Umbilical cord (tissue), 2 donors: ENCODE data around the gene CNTRL.

DNA sequence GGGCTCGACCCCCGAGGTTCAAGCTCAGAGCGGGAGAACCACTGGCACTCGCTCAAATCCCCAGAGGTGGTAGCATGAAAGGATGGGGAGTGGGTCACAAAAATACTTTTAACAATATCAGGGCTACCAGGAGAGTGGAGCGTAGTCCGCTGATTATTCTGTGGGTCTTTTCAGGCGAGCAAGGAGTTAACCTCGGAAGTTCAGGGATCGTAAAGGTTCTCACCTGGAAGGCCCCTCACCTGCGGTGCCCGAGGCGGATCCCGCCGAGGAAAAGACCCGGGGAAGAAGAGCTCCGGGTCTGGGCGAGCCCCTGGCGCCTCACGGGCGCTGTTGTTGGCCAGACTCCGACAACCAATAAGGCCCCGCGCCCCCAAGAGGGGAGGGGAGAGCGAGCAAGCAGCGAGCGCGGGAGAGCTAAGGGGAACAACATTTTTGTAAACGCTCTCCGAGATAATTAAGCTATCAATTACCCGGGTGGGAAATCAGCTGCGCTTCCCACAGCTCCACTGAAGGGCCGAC is 1.7 kb downstream of the ASTN2 start:
- RAMPAGE, long total RNA, result no peak

- RAMPAGE, long total RNA, result no peak
These were observed 72.9 kb upstream of the ASTN2 start for GRCh38 chr9:117487597-117488270.

- RAMPAGE, long total RNA, result no peak
These were observed 14.9 kb downstream of the TLR4 start for GRCh38 chr9:117719121-117719388.

DNA sequence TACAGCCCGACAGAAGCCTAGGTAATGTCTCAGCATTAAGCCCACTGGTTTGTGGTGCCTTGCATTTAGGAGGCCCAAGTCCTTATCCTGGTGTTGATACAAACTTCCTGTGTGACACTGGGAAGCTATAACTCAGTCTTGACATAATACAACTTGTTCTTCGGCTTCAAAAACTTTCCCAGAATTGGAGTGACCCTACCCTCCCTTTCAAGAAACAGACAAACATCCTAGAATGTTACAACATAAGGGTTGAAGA is 21.1 kb downstream of the TLR4 start:
- RAMPAGE, long total RNA, result no peak

- RAMPAGE, long total RNA, result no peak
These were observed 367.4 kb upstream of the BRINP1 start for GRCh38 chr9:119736348-119737420.

DNA sequence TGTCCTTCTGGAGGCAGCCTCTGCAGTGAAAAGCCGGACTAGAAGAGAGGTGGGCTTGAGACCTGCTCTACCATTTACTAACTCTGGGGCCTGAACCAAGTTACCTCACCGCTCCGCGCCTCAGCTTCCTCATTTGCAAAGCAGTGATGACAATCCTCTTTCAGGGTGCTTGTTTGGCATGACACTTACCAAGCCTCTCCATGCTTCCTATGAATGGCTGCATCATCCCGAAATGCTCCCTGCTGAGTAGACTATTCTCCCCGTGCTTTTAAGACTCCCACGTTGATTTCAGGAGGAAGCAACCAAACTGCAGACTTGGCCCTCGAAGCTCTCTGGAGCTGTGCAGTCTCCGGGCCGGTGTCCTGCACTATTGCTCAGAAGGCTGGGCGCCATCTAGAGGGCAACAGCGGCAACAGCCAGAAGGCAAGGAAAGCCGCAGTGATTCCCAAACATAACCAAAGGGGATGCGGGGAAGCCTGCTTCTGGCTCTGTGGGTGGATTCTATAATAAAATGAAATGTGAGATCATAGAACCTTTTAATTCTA is 599.7 kb upstream of the BRINP1 start:
- RAMPAGE, long total RNA, result no peak

DNA sequence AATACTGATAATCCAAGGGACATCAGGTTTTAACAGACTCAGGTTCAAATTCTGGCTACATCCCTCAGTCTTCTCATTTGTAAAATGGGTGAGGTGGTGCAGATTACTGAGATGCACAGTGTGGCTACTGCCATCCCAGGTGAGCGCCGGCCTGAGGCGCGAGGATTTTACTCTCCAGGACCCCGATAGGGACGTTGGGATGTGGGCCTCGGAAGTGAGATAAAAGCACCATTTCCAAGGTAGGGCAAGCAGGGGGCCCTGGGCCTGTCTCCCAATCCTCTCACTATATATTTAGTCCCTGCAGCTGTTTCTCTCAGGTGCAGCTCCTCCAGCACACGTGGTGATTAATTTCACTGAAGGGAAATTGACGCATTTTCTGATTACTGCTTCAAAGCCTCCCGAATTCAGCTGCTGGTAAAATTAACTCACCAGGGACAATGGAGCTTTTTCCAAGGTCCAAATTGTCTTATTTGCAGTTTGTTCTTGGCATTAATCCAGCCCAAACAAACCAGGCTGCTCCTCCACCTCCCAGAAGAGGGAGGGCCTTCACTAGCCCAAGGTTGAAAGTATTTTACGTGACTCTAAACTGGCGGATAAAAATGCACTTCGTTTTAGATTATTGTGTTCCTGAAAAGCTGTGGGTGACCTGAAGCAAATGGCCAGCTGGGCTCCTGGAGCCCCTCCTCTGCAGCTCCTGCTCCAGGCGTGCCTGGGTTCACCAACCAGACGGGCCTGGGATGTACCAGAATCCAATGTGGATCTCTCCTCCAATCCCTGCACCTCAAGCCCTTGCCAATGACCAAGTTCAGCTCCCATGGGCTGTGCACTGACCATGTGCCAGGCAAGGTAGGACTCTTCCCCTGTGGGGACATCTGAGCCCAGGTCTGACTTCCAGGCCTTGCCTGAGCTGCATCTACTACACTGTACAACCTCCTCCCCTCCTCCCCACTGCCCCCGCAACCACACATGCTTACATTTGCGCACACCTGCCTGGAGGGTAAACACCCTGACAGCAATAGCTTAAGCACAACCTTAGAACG is 193.6 kb downstream of the CDK5RAP2 start:
- RAMPAGE, long total RNA, result no peak

GRCh38 chr9:120529859-120530483 is 50.0 kb downstream of the CDK5RAP2 start:
- RAMPAGE, long total RNA, result no peak

DNA sequence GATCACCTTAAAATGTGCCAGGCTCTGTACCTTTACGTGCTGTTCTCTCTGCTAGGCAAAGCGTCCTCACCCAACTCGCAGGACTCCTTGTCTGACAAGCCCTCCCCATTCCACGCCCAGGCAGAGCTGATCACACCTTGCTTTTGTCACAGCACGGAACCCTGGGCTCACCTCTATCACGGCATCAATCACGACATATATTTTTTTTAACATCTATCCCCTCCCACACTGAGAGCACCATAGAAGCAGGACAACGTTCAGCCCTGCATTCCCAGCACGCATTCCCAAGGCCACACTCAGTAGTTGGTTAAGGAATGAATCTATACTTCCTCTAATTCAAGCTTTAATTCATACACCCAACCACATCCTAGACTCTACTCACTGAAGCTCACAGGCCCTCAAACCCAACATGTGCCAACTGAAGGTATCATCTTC is 47.0 kb downstream of the CDK5RAP2 start:
- RAMPAGE, long total RNA, result no peak

DNA sequence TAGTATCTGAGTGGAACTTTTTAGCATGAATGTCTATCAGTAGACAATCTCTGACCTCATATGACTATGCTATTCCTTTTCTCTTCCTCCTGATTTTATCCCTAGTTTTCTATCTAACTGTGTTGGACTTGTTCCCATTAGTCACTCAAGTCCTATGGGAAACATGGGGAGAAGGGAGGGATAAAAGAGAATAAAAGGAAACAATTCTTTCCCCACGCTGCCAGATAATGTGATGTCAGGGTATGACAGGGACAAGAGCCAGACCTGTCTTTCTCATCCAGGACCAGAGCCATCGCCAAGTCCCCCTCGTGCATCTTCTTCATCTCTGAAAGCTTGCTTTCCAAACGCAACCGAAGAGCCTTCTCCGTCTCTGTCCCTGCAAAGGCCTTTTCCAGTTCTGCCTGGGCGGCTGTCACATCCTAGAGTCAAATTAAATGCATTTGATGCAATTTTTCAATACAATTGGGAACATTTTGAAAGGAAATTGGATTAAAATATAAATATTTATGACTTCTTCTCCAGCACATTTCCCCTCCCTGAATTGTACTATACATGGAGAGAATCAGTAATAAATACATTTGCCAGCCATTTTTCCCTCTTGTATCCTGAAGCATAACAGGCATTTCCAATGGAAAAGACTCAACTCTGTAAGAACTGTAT is 43.7 kb downstream of the CDK5RAP2 start:
- RAMPAGE, long total RNA, result no peak

DNA sequence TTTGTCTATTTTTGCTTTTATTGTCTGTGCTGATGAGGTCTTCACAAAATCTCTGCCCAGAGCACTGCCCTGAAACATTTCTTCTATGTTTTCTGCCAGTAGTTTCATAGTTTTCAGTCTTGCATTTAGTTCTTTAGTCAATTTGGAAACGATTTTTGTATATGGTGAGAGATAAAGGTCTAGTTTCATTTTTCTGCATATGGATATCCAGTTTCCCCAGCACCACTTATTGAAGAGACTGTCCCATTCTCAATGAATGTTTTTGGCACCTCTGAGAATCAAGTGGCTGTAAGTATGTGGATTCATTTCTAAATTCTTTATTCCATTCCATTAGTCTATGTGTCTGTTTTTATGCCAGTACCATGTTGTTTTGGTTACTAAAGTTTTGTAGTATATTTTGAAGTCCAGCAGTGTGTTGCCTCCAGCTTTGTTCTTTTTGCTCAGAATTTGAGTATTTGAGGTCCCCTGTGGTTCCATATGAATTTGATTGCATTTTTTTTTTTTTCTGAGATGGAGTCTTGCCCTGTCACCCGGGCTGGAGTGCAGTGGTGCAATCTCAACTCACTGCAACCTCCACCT is 51.1 kb upstream of the CDK5RAP2 start:
- RAMPAGE, long total RNA, result no peak

DNA sequence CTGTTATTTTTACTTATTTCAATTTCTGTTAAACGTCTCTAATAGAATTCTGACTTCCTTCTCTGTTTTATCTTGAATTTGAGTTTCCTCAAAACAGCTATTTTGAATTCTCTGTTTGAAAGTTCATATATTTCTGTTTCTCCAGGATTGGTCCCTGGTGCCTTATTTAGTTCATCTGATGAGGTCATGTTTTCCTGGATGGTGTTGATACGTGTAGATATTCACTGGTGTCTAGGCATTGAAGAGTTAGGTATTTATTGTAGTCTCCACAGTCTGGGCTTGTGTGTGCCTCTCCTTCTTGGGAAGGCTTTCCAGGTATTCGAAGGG is 34.3 kb downstream of the MEGF9 start:
- RAMPAGE, long total RNA, result no peak

- RAMPAGE, long total RNA, result no peak
These were observed 20.8 kb upstream of the MEGF9 start for GRCh38 chr9:120735066-120735385.

- RAMPAGE, long total RNA, result no peak
These were observed 22.4 kb downstream of the FBXW2 start for GRCh38 chr9:120770839-120771279.

DNA sequence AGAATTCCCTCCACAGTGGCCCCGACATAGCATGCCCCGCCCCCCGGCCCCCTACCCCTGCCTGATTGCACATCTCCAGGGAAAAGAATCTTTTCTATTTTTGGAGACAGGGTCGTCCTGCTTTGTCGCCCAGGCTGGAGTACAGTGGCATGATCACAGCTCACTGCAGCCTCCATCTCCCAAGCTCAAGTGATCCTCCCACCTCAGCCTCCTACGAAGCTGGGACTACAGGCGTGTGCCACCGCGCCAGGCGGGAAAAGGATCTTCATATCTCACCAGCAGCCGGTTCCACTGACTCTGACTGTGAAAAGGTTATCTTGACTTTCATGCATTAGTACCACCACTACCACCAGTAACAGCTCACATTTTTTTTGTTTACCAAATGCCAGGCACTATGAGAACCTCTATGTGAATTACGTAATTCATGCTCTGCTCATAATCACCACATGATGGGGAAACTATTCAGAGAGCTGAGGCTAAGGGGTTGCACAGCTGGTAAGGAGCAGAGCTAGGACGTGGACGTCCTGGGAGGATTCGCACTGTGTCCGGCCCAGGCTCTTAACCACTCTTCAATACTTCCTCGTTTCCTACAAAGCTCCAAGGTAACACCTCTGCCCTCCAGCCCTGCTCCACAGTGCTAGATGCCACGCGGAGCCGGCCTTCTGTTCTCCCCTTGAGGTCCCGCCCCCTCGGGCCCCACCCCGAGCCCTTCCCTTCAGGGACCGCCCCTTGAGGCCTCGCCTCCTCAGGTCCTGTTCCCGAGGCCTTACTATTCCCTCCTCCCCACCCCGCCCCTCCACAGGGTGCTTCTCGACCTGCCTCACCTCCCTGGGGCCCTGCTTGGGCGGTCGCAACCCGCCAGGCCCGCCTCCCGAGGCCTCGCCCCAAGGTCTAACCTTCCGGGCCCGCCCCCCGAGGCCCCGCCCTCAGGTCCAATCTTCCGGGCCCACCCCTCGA is 8.7 kb downstream of the PHF19 start:
- RAMPAGE, long total RNA, result start-site peak on the minus strand centred at position 886 of the sequence, 73 bp wide, 15 and 13 reads in 2 replicates

- RAMPAGE, long total RNA, result no peak
These were observed 1.5 kb downstream of the PHF19 start for GRCh38 chr9:120875409-120875962.

GRCh38 chr9:120896929-120897644 is 20.1 kb upstream of the PHF19 start:
- RAMPAGE, long total RNA, result no peak

GRCh38 chr9:120916431-120917135 is 10.0 kb downstream of the TRAF1 start:
- RAMPAGE, long total RNA, result no peak

DNA sequence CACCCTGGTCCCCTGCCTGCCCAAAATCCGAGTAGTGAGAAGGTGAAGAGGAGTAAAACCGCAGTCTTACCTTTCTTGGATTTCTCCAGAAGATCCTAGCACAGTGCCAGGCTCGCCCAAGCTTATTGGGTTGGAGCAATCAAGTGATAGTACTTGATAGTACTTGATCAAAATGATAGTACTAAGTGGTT is 2.8 kb upstream of the TRAF1 start:
- RAMPAGE, long total RNA, result no peak

GRCh38 chr9:121074661-121075715 is at the start of gene CNTRL:
CNTRL (plus strand) TSS chr9:121074955.
- RAMPAGE, long total RNA, result start-site peak on the plus strand at chr9:121074465-121074967, 16 and 29 reads in 2 replicates; start-site peak on the minus strand at chr9:121074860-121074907, 10 and 7 reads in 2 replicates